Camera-type eye (tissue), 1 donor: ENCODE measurements around a stretch of chr12.

- RAMPAGE, long total RNA: no peak
Observed at GRCh38 chr12:120684470-120684824, 2.5 kb upstream of the MLEC start.

DNA sequence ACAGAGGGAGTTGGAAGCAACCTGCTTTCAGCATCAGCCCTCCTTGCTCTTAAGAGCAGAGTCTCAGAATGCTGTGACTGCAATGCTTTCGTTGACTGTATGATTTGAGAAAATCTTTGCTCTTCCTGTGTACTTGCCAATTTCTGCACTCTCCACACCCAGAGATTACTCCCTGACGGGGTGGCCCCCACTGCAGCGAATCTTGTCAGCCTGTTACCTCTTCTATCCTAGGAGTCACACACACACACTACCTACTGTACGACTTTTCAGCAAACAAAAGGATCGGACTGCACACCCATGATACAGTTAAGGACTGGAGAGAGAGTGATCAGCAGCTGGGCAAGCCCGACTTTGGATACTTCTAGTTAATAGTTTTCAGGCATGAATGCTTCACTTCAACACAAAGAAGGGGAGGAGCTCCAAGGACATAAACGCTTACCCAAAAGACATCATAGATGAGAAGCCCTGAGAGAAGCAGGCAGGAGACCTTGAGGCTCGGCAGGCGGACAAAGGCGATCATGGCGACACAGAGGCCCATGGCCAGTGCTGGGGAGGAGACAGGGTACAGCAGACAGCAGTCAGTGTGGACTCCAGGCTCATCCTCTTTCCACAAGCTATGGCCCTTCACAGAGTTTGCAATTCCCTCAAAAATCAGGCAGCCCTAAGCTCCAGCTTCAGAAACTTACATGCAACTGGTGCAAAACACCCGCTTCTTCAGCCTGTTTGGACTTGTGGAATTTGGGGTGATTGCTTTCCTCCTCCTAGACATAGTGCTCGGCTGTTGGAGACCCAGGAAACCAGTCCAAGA, 43.1 kb downstream of the ACADS start:
- RAMPAGE, long total RNA: no peak

- RAMPAGE, long total RNA: no peak
Observed at GRCh38 chr12:120845278-120845915, 58.8 kb downstream of the SPPL3 start.

- RAMPAGE, long total RNA: no peak
Observed at GRCh38 chr12:120965085-120965653, 13.2 kb upstream of the HNF1A start.

DNA sequence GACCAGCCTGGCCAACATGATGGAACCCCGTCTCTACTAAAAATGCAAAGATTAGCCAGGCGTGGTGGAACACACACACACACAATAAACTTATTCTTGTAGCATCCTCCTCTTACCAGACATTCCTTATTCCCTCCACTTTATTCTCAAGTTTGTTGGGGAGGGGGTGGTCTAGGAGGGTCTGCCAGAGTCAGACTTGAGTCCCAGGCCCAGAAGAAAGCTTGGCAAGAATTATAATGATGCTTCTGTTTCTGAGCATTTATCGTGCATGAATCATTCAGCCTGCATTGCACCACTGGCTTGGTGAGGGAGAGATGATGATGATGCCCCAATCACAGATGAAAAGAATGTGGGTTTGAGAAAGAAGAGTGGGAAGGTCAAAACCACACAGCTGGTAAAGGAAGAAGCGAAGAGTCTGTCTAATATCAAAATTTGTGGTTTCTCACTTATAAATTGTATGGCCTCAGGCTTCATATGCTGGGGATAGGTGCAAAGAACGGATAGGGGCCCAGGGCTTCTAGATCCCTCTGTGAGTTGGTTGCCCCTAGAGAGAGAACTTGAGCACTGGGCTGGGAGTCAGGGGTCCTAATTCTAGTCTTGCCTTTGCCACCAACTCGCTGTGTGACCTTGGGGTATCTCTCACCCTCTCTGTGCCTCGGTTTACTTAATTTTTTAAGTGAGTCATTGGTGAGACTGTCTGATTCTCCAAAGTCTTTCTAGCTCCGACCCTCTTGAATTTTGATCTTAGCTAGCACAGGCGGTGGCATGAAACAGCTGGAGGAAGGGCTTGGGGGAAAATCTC, 2.3 kb downstream of the OASL start:
- RAMPAGE, long total RNA: no peak

DNA sequence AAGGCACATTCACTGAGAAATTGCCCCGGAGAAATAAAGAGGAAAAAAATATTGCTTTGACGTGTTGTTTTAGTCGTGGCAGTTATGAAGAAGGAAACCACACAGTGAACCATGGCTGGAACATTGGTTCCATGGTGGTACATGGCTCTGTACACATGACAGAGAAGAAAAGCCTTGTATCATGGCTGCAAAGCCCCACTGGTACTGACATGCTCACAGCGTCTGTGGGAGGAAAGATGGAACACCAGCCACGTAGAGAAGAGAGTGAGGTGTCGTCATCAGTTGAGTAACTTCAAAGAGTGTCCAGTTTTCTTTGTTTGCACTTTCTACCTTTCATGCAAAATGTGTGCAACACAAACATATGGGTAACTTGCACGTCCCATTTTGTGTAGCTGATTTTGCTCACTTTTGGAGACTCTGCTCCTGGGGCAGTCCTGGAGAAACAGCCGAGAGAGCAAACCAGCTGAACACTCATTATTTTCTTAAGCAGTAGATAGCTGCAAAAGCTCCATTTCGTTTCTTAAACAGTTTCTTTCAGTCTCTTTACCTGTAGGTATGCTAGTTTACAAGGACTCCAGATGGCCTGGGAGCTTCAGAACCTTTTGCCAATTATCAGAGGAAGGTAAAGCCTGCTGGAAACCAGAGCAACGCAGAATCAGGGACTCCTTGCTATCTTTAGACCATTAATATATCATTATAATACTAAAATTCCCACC, 6.3 kb upstream of the P2RX7 start:
- RAMPAGE, long total RNA: no peak

DNA sequence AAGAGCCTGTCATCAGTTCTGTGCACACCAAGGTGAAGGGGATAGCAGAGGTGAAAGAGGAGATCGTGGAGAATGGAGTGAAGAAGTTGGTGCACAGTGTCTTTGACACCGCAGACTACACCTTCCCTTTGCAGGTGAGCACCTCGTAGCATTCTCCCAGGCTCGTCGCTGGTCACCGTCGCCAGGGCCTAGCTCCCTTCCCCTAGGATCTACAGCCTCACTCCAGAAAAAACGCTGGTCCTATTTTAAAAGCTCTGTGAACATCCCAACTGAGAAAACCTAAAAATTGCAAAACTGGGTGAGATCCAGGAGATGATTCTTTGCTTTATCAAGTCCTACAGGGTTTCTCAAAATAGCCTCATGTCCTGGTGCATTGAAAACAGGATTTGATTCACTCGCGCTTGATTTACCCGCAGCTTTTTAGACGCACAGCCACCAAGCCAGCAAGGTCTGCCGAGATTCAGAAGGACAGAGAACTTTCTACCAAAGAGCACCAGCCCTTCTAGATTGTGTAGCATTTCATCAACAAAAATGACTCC, 22.2 kb downstream of the P2RX7 start:
- RAMPAGE, long total RNA: no peak

DNA sequence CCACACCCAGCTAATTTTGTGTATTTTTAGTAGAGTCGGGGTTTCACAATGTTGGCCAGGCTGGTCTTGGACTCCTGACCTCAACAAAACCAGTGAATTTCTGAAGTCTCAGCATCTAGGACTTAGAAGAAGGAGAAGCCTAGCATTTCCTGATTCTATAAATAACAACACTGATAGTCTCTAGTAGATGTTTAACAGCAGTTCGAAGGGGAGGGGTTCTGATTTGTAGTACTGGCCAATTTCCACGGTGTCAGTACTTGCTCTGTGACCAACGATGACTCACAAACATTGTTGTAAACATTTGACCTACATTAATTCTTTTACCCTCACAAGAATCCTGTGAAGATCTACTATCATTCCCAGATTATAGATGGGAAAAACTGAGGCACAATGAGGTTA, 5.0 kb downstream of the P2RX4 start:
- RAMPAGE, long total RNA: no peak

DNA sequence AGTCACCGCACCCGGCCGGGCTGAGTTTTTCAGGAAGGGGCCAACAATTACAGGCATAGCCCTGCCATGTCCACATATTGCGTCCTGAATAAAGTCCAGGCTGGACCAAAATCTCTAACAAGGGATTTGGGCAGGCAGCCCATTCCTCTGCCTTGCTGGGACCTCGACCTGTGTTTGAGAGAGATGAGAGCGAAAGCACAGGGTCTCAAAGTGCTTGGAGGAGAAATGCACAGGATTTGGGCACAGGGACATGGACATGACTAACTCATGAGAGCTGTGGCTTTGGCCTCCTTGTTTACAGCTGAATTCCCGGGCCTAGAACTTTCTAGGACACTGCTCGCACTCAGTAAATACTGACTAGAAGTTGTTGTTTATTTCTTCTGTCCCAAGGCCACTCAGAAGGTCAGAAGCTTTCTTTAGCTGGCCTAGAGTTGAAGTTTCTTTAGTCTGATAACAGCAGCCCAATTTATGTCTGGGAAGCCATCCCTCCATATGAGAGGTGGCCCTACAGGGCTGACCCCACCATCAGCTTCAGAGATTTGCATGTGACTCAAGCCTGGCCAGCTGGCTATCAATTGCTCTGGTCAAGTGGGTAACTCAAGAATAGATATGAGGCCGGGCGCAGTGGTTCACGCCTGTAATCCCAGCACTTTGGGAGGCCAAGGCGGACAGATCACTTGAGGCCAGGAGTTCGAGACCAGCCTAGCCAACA, 11.7 kb downstream of the CAMKK2 start:
- RAMPAGE, long total RNA: no peak

DNA sequence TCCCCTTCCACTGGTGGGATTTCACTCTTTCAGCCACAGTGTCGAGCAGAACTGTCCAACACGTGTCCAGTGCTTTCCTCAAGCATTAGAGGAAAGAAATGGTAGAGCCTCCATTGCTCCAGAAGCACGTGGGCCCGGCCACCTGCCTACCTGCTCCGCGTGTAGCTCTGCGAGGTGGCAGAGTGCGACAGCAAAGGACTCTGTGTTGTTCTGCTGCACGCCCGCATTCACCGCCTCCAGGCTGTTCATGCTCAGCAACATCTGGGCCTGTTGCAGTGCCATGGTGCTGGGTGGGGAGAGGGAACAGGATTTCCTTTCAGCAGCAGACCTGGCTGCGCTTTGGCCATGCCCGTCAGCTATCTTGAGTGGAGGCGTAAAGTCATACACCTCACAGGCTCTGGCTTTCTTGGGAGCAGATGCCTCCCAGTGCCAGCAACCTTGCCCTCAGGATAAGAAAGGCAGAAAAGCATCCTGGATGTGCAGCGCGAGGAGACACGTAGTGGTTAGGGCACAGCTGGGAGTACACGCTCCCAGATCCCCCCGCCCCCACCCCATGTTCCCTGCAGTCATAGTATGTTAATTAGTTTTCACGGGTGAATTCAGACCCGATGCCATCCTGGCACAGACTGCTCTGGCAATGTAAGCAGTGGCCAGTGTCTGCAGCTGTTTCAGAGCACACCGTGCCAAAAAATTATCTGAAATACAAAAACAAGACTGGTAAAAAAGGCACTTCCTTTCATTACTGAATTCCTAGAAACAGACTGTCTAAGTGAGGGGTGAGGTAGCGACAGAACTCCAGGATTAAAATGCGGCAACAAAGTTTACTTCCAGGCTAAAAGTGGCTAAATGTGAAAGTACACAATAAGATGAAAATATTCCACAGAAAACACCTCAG, 25.0 kb downstream of the ANAPC5 start:
- RAMPAGE, long total RNA: no peak

GRCh38 chr12:121375127-121375571, 22.9 kb upstream of the ANAPC5 start:
- RAMPAGE, long total RNA: no peak

- RAMPAGE, long total RNA: no peak
Observed at GRCh38 chr12:121516383-121516831, 64.4 kb downstream of the KDM2B start.

GRCh38 chr12:121590369-121590510, 9.4 kb upstream of the KDM2B start:
- RAMPAGE, long total RNA: no peak

DNA sequence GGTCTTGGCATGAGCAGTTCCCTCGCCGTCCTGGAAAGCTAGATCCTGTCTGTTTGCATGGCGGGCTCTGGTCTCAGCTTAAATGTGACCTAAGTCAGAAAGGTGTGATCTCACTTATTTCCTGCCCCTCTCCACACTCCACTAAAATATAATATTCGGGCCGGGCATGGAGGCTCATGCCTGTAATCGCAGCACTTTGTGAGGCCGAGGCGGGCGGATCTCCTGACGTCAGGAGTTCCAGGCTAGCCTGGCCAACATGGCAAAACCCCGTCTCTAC, 44.2 kb upstream of the KDM2B start:
- RAMPAGE, long total RNA: no peak

- RAMPAGE, long total RNA: no peak
Observed at GRCh38 chr12:121630663-121631461, 38.6 kb downstream of the MORN3 start.

DNA sequence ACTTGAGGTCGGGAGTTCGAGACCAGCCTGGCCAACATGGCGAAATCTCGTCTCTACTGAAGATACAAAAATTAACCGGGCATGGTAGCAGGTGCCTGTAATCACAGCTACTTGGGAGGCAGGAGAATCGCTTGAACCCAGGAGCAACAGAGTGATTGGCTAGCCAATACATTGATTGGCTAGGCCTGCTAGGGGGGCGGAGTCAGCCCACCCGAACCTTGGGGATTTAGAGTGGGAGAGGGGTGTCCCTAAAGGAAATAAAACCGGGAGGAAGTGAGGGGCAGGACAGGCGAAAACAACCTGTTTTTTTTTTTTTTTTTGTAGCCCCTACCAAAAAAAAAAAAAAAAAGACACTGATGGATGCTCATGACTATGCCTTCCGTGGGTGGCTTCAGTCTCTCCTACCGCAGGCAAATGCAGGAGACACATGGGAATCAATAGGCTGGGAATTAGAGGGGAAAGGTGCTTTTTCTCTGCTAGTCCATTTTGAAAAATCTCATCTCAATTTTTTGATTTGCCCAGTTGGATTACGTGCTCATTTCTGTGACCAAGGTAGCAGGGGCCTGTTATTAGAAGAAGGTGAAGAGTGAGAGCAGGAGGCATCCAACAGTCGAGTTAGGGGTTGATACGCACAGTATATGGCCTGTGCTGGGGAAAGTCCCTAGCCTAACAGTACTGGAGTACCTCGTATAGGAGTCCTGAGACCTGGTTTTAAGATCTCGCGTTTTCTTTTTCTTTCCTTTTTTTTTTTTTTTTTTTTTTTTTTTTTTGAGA, 4.7 kb downstream of the MORN3 start:
- RAMPAGE, long total RNA: no peak

DNA sequence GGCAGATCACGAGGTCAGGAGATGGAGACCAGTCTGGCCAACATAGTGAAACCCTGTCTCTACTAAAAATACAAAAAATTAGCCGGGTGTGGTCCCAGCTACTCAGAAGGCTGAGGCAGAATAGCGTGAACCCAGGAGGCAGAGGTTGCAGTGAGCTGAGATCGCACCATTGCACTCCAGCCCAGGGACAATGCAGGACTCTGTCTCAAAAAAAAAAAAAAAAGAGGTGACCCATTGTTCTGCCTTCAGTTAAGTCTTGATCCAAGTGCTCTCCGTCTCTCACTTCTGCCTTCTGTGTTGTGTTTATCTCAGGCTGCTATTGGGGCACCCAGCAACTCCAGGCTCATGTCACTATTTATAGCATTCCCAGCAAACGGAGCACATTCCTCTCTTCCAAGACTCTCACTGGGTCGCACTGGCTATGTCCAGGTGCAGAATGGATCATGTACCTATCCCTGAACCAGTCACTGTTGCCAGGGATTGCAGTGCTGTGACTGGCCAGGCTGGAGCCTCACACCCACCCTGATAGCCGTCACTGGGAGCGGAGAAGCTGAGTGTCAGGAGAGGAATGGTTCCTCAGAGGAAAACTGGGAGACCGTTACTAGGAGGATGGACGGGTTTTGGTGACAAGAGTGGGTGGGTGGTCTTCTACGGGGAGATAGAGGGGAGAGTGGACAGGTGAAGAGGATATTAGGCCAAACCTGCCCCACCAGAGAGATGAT, 31.3 kb downstream of the RHOF start:
- RAMPAGE, long total RNA: no peak

DNA sequence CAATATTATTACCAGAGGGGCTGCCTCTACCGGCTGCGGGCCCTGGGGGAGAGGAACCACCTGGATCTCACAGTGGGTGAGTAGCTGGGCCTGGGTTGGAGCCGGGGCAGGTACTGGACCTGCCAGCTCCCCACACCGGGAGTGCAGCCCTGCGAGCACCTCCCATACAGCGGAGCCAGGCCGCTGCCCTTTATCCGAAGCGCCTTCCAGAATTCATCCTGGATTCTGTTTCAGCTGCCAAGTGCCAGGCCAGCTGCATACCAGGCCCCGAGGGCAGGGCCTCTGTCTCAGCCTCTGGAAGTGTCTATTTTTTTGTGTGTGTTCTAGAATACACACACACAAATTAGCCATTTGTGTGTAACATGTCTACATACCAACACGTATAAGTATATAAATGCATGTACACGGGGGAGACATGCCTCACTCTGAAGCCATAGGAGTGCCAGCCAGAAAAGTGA, 20.0 kb downstream of the RHOF start:
- RAMPAGE, long total RNA: no peak

DNA sequence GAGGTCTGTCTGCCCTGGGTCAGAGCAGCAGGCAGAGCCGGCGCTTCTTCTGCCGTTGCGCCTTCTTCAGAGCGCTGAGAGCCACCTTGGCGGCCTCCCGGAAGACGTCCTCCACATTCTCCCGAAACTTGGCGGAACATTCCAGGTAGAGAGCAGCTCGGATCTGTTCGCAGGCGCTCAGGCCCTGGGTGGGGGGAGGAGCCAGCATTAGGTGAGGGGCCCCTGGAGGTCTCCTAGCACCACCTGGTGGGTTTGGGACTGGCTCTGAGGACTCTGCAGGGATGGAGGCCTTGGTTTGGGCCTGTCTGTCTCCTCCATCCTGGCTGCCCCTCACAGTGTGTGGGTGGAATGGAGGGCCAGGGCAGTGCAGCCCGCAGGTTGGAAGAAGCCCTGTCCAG, 14.0 kb downstream of the RHOF start:
- RAMPAGE, long total RNA: no peak

DNA sequence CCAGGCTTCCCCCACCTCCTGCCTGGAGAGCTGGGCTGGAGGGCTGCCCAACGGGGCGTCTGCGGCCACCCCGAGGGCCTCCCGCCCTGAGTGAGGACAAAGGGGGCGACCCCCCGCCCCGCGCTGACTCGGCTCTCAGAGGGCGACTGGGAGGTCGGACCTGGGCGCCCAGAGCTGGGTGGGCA, 3.7 kb upstream of the SETD1B start:
- RAMPAGE, long total RNA: no peak